Aortic smooth muscle cell (primary cell): ENCODE data around the gene FBLN5.

GRCh38 chr14:90294949-90295403, 36.8 kb downstream of the NRDE2 start:
- RRBS, result no CpG with 5 or more reads among the region's 3 CpGs

- RRBS, result 1% methylated on average over 4 of the region's 36 CpGs
Observed at GRCh38 chr14:90398329-90399053, 1.7 kb downstream of the CALM1 start.

DNA sequence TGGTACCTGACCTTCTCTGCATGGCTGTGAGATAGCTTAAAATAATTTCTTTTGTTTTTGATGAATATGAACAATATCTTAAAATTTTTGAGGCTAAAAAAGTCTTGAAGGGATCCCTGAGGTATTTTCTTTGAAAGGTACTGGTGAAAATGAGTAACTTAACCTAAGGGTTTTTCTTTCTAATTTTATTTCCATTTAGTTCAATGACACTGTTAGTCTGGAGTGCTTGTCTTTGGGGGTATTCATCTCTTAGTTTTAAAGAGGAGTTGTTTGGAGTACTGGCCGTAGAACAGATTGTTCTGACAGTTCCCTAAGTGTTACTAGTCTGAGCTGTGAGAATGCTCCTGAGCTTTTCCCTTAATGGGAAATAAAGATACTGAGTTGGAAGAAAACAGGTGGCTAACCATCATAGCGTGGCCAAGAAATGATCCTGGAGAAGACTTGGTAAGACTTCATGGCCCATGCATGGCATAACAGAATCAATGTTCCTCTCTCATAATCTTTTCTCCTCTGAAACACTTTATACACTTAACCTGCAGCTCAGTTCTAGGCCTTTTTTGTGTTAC, 6.1 kb downstream of the CALM1 start:
- RRBS, result no CpG with 5 or more reads among the region's 2 CpGs

DNA sequence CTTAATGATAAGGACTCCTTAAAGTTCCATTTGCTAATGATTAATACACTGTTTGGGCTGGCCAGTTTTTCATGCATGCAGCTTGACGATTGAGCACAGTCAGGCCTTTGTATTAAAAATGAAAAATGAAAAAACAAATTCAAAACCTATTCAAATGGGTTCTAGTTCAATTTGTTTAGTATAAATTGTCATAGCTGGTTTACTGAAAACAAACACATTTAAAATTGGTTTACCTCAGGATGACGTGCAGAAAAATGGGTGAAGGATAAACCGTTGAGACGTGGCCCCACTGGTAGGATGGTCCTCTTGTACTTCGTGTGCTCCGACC, 8.1 kb downstream of the CALM1 start:
- RRBS, result no CpG with 5 or more reads among the region's 6 CpGs

GRCh38 chr14:90491479-90491955, 94.7 kb downstream of the CALM1 start:
- RRBS, result no CpG with 5 or more reads among the region's 8 CpGs

- RRBS, result no CpG with 5 or more reads among the region's 4 CpGs
Observed at GRCh38 chr14:90511323-90511713, 114.5 kb downstream of the CALM1 start.

- RRBS, result 3% methylated on average over 4 of the region's 19 CpGs
Observed at GRCh38 chr14:91059300-91059917, 1.0 kb downstream of the RPS6KA5 start.

- RRBS, result no CpG with 5 or more reads among the region's 1 CpG
Observed at GRCh38 chr14:91090572-91091179, 23.2 kb upstream of the DGLUCY start.

DNA sequence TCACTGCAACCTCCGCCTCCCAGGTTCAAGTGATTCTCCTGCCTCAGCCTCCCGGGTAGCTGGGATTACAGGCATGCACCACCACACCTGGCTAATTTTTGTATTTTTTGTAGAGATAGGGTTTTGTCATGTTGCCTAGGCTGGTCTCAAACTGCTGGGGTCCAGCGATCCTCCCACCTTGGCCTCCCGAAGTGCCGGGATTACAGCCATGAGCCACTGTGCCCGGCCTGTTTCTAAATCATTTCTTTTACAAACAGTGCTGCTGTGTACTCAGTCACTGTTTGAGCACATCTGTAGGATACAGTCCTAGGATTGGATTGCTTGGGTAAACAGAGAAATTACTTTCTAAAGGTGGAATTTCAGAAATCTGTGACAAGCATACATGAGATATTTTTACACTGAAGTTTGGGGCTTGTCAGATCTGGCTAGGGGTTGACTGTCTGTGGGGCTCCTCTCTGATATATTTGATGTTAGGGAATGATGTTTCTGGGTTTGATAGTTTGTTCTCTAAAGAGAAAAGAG, 42.4 kb downstream of the DGLUCY start:
- RRBS, result no CpG with 5 or more reads among the region's 6 CpGs

- RRBS, result 3% methylated on average over 39 of the region's 97 CpGs
Observed at GRCh38 chr14:91252685-91253801, 8.5 kb upstream of the GPR68 start.

DNA sequence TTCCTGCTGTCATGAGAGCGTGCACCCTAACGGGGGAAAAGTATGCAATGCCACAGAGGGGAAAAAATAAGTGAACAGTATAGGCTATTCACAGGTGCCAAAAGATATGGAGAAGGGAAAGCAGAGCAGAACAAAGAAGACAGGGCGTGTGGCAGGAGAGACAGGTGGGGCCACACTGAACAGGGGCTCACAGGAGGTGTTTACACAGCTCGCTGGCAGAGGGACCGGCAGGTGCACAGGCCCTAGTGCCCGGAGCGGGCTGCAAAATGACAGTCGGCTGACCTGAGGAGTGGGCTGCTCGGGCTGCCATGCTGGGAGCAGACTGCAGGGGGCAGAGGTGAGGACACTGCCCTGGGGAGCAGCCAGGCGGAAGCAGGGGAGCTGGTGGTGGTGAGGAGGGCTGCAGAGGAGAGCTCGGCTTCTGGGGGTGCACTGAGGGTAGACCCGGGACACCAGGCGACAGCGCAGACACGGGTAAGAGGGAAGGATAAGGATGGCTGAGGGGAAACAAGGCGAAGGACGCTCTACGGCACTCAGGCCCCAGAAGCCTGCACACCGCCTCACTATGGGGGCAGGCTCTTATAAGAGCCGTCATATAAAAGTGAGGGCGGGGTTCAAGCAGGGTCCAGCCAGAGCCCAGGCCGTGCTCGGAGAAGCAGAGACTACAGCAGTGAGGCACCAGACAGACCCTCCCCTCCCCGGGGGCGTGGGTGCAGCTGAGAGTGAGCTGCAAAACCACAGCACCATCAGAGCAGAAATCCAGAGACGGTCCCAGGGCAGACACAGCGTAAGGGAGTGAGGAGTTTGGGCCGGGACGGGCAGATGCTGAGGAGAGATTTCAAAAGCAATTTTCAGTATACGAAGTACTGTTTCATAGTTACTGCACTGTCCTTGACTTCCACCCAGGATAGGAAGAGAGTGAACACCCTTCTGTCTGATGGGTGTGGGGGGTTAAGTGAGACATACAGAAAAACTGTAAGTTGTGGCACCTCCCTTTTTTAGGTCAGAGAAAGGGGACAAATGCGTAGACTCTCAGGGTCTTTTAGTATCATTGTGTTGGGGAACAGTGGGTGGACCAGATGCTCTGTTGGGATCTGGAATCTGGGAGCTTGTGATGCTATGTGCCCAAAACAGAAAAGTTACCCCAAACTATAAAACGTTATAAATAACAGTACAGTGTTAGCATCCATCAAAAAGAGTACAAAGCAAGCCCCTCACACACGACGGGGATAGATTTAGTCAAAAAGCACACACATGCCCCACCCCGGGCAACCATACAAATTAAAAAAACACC, 62.4 kb downstream of the CCDC88C start:
- RRBS, result 0% methylated on average over 2 of the region's 35 CpGs

DNA sequence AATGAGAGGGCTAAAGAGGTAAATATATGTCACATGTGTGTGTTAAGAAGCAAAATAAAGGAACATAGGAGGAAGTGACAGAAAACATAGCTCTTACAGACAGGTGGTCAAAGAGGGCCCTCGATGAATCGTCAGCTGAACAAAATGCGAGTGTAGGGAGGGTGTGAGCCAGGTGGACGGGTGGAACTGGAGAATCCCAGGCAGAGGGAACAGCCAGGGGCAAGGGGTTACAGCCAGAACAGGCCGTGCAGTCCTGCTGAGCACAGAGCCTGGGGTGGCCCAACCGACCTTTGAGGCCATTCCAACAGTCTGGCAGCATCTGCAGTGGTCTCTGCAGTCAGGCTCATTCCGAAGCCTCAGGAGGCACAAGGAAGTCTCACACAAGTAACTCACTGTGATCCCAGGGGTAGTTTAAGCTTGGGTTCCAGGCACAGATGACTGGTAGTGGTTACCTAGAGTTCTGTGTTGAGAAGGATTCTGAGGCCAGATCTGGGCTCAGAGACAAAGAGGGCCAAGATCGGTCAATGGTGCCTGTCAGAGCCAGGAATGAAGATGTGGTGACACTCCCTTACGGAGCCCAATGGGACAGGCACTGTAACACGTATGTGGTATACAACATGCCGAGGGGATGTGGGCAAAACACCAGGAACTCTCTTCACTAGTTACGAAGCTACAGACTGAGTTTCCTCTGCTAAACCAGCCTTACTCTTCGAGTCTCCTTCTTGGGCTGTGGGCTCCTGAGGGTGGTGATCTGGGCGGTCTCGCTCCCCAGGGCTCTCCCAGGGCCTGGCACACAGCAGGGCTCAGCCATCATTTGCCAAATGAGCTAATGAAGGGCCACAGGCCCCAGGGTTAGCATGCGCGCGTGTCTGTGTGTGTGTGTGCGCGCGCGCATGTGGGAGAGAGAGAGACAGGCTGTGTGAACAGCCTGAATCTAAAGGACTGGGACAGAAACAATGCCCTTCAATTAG, 42.9 kb downstream of the CCDC88C start:
- RRBS, result no CpG with 5 or more reads among the region's 22 CpGs

DNA sequence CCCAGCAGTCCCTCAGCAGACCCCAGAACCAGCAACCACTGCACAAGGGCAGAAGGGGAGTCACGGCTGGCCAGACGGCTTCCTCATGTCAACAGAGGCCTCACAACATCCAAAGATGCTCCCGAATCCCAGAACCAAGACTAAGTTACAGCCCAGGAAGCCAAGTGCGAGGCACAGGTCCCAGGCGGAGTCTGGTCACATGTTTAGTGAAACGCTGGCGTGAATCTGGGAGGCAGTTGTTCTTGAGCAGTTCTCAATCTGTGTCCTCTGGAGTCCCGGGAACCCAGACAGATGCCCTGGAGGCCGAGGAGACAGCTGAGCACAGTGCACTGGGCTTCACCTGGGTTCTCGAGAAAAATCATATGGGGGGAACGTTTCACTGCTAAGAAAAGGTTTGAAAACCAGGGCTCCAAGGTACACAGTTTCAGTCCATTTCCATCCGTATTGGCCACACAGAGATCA, 10.3 kb downstream of the CCDC88C start:
- RRBS, result no CpG with 5 or more reads among the region's 12 CpGs

DNA sequence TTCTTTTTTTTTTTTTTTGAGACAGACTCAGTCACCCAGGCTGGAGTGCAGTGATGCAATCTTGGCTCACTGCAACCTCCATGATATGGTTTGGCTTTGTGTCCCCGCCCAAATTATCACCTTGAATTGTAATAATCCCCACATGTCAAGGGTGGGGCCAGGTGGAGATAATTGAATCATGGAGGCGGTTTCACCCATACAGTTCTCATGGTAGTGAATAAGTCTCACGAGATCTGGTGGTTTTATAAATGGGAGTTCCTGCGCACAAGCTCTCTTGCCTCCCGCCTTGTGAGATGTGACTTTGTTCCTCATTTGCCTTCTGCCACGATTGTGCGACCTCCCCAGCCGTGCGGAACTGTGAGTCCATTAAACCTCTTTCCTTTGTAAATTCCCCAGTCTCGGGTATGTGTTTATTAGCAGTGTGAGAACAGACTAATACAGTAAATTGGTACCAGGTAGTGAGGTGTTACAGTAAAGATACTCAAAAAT, 8.0 kb upstream of the CCDC88C start:
- RRBS, result no CpG with 5 or more reads among the region's 10 CpGs

GRCh38 chr14:91866726-91867321, 512 bp downstream of the TC2N start:
- RRBS, result no CpG with 5 or more reads among the region's 6 CpGs

GRCh38 chr14:91897154-91897883, 30.0 kb upstream of the TC2N start:
- RRBS, result no CpG with 5 or more reads among the region's 10 CpGs

DNA sequence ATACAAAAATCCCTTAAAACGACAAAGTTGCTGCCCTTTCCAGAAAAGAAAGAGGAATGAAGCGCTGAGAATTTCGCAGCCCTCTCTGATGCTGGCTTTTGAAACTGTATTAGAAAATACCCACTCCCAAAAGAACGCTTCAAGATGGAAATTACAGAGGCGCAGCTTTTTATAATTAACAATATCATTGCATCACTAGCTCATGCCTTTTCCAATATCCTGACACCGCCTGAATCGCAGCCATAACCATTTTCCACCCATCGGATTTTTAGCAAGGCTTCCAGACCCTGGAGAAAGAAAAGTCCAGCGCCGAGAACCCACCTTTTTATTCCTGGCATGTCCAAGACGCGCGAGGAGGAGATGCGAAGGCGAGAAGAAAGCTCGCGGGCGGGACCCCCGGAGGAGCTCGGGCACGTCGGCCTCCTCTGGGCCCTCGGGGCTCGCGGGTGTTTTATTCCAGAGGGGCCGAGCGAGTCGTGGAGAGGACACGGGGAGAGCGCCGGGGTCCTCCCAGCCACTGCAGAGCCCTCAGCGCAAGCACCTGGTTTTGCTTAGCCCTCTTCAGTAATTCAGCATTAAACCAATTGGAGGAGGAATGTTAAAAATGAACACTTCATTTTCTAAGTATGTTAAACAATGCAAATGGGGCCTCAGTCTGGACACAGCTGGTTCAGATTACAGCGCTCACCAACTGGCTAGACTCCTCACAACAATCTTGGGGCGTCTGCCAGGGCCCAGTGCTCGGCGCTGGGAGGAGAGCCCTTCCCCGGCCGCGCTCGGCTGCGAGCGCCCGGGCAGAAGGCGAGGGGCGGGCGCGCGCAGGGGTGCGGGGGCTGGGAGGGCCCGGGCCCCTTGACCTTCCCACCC, at the start of gene FBLN5:
Gene FBLN5 (minus strand): TSS at position 803 of the 867 bp plus-strand sequence.
- RRBS, result under 1% methylated on average over 18 of the region's 50 CpGs

GRCh38 chr14:92105753-92106479, 466 bp downstream of the ATXN3 start:
- RRBS, result 2% methylated on average over 15 of the region's 44 CpGs

- RRBS, result no CpG with 5 or more reads among the region's 3 CpGs
Observed at GRCh38 chr14:92141811-92142343, 20.1 kb downstream of the CPSF2 start.